HTR-8/SVneo (cell line): ENCODE measurements around a stretch of chr1.

- RRBS, result no CpG with 5 or more reads among the region's 3 CpGs
Measured at GRCh38 chr1:90403127-90403697, 313.9 kb downstream of the BARHL2 start.

DNA sequence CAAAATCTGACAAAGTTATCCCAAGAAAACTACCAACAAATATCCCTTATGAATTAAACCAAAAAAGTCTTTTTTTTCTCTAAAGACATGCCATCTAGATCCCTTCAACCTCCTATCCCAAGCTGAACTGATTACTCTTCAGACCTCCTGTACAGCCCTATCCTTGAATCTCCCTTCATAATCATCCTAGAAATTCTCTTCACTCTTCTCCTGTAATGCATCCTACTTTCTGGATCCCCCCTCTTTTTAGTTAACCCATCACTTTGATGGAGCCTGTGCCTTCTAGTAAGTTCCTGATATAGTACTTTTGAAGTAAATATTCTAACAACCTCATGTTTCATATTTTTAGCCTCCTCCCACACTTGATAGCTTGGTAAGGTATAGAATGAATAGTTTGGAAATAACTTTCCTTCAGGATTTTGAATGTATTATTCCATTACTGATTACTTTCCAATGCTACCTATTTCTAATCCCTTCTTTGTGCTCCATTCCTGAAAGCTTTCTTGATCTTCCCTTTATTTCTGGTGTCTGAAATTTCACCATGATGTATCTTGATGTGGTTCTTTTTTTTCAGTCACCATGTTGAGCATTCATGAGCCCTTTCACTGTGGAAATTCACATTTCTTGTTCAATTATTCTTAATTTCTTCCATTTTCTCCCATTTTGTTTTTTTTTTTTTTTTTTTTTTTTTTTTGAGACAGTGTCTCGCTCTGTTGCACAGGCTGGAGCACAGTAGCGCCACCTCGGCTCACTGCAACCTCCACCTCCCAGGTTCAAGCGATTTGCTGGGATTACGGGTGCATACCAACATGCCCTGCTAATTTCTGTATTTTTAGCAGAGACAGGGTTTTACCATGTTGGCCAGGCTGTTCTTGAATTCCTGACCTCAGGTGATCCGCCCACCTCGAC lies 15.0 kb downstream of the ZNF644 start:
- RRBS, result no CpG with 5 or more reads among the region's 7 CpGs

GRCh38 chr1:91009923-91010924 lies 11.6 kb downstream of the ZNF644 start:
- RRBS, result no CpG with 5 or more reads among the region's 5 CpGs

GRCh38 chr1:91091749-91092111 lies 69.9 kb upstream of the ZNF644 start:
- RRBS, result no CpG with 5 or more reads among the region's 9 CpGs

DNA sequence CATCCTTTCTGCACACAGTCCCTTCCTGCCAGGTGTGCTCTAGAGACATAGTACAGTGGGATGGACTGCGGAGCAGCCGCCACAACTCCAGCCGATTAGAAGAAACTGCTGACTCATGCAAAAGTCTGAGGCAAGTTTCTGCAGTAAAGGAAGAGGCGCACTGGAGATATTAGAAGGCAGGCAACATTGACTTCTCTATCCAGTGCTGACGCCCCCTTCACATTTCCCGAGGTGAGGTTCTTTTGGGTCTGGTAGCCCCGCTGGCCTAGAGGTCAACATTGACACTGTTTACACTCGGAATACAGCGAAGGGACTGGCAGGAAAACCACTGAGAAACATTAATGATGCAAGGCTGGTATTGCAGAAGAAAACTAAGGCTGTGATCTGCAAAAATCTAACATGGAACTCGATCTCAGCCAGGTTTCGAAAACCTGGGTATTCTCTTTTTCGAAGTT lies 90.6 kb downstream of the CDC7 start:
- RRBS, result no CpG with 5 or more reads among the region's 12 CpGs

DNA sequence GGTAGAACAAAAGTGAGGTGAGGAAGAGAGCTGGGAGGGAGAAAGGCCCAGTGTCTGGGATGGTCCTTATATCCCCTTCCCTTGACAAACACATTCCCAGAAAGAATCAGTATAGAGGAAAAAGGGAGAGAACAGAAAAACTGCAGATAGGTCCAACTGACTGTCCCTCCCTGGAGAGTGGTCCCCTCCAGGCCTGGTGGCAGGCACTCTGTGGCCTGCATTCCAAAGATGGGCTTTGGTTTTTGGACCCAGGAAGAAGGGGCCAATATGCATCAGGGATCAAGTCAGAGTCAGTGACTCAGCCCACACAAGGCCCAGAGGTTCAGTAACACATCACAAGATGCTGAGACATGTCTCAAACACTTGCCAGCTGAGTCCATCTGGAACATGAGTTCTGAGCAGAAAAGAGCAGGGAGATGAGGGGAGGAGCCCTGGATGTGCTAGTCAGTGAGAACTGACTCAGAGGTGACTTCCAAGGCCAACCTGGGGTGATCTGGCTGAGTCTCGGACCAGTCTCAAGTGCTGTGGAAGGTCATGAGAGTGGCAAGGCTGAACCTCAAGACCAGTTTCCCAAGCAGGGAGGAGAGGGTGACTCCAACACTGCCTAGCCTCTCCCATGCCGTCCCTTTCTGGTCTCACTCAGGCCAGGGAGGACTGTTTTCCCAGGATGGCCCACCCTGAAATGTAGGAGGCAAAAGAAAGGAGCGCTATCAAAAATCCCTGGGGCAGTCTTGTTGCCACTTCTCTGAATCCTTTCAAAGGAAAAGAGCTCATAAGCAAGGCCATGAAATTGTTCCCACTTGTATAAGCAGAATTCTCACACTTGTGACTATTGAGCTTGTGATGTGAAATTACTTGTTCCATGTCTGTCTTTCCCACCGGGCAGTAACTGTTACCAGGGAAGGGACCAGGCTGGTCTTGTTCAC lies 150.2 kb downstream of the CDC7 start:
- RRBS, result no CpG with 5 or more reads among the region's 4 CpGs

GRCh38 chr1:91731288-91731755 lies 154.6 kb downstream of the TGFBR3 start:
- RRBS, result no CpG with 5 or more reads among the region's 9 CpGs

DNA sequence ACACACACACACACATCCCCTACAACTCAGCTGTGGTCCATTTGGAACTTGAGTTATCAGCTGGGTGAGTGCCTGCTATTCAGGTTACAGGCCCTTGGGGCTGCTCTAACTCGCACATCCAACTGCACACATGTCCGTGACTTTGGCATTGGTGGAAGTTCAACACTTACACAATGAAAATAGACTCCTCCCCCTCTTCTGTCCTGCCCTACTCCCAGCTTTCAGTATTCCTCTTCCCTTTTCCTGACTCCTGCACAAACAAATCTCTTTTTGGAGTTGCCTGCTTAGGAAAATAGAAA lies 141.0 kb downstream of the TGFBR3 start:
- RRBS, result no CpG with 5 or more reads among the region's 2 CpGs

- RRBS, result no CpG with 5 or more reads among the region's 7 CpGs
Measured at GRCh38 chr1:91798049-91798687, 87.8 kb downstream of the TGFBR3 start.

GRCh38 chr1:91816016-91816517 lies 69.9 kb downstream of the TGFBR3 start:
- RRBS, result no CpG with 5 or more reads among the region's 2 CpGs

DNA sequence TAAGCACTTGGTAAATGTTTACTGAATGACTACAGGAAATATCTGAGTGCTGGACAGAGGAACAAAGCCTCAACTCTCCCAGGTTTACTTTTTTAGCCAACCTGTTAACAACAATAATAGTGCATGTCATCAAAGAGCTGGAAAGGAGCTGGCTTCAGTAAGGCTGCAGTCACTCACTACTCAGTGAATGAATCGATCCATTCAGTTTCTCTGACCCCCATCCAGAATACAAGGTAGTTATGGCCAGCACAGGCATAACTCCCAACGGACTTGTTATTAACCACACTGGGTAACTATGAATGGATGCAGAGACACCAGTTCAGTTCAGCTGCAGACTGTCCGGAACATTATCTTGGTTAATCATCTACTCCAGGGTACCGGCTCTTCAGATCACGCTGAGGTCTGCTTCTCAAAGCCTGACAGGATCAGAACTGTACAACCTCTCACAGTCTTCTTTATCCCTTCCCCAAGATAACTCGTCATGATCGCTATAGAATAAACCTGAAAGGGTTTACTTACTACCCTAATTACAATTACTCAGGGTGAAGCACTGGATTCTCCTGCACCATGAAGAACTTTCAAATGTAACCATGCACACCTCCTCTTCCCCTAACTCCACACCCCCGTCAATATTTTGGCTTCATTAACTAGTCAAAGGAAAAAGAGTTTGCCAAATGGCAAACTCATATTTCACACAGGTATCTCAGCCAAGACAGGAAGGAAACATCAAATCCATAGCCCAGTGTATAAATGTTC lies 58.1 kb downstream of the TGFBR3 start:
- RRBS, result no CpG with 5 or more reads among the region's 8 CpGs

GRCh38 chr1:91828496-91829279 lies 57.3 kb downstream of the TGFBR3 start:
- RRBS, result no CpG with 5 or more reads among the region's 9 CpGs

- RRBS, result no CpG with 5 or more reads among the region's 3 CpGs
Measured at GRCh38 chr1:91864599-91864930, 21.4 kb downstream of the TGFBR3 start.

DNA sequence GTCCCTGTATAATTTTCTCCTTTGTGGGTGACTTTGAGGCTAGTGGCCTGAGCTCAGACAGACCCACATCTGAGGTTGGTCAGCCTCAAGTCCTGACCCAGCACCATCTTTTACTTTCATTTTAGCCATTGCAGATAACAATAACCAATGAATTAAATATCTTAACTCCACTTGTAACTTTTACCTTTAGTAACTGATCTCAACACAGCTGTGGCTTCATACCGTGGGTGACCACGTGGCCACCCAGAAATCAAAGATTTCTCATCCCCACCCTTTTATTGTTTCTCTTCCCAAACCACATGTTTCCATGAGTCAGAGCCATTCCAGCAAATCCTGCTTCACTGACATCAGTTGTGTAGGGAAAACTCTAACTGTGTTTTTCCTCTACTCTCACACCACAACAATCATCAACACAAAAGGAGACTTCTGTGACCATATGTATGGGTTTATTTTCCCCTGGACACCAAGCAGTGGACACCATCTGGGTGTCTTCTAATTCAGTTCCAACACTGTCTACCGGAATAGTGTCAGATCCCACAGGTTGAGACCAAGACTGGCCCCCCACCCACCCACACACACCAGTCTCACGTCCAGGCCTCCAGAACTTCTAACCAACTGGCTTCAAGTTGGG lies 25.0 kb upstream of the BRDT start:
- RRBS, result no CpG with 5 or more reads among the region's 4 CpGs

DNA sequence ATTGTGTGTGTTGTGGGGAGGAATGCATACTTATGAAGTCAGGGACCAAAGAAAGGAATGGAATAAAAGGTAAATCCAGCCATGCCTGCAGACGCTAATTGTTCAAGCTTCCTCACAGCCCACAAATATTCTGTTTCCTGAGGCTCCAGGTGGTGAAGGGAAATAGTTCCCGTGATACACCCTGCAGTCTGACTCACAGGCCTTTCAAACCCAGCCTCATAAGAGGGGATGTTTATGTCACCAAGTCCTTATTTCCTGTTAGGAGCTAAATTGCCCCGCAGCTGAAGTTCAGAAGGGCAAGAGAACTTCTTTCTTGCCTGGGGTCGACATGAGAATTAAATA lies 1.0 kb downstream of the EPHX4 start:
- RRBS, result no CpG with 5 or more reads among the region's 4 CpGs

- RRBS, result no CpG with 5 or more reads among the region's 3 CpGs
Measured at GRCh38 chr1:92317644-92318232, 18.9 kb downstream of the RPAP2 start.

DNA sequence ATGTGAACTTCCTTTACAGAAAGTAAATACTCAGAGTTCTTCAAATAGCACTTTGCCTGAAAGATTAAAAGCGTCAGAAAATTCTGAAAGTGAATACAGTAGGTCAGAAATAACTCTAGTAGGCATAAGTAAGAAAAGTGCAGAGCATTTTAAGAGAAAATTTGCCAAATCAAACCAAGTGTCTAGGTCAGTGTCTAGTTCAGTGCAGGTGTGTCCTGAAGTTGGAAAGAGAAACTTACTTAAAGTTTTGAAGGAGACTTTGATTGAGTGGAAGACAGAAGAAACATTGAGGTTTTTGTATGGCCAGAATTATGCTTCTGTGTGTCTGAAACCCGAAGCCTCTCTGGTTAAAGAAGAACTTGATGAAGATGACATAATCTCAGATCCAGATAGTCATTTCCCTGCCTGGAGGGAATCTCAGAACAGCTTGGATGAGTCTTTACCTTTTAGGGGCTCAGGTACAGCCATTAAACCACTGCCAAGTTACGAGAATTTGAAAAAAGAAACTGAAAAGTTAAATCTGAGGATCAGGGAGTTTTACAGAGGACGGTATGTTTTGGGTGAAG lies 25.0 kb downstream of the RPAP2 start:
- RRBS, result no CpG with 5 or more reads among the region's 4 CpGs

DNA sequence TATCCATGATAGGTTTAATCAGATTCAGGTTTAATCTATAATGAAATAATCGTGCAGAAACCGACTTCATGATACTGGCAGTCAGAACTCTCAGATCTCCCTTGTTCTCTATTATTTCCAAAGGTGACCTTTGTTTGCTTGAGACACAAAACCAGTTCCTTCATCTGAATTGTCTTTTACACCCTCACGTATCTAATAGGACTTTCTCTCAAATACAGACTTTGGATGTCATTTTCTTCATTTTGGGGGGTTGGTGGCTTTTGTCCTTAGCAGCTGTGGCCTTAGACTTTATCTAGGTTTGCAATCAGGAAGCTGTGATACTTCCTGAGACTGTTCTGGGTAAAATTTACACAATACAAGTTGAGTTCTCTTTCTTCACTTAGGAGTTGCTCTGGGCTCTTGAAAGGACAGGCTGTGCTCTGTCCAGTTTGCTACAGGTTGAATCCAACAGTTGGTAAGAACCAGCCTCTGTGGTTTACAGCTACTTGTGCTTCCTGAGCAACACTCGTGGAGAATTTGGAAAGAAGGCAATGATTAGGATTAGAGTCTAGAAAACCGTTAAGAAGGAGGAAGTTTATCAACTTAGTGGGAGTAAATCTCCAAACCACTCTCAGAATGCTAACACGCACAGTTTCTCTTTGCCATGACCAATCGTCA lies 27.0 kb downstream of the GFI1 start:
- RRBS, result no CpG with 5 or more reads among the region's 7 CpGs

GRCh38 chr1:92476167-92476783 lies 10.4 kb downstream of the GFI1 start:
- RRBS, result no CpG with 5 or more reads among the region's 10 CpGs

- RRBS, result no CpG with 5 or more reads among the region's 3 CpGs
Measured at GRCh38 chr1:92672225-92672851, 112.6 kb downstream of the EVI5 start.